Neural cell (in vitro differentiated cells): ENCODE results near the gene RTP4.

GRCh38 chr3:186901166-186901696, 29.1 kb upstream of the ST6GAL1 start:
- RAMPAGE, long total RNA, result no peak

GRCh38 chr3:186942137-186942742, 11.9 kb downstream of the ST6GAL1 start:
- RAMPAGE, long total RNA, result no peak

GRCh38 chr3:186946468-186947045, 16.2 kb downstream of the ST6GAL1 start:
- RAMPAGE, long total RNA, result no peak

DNA sequence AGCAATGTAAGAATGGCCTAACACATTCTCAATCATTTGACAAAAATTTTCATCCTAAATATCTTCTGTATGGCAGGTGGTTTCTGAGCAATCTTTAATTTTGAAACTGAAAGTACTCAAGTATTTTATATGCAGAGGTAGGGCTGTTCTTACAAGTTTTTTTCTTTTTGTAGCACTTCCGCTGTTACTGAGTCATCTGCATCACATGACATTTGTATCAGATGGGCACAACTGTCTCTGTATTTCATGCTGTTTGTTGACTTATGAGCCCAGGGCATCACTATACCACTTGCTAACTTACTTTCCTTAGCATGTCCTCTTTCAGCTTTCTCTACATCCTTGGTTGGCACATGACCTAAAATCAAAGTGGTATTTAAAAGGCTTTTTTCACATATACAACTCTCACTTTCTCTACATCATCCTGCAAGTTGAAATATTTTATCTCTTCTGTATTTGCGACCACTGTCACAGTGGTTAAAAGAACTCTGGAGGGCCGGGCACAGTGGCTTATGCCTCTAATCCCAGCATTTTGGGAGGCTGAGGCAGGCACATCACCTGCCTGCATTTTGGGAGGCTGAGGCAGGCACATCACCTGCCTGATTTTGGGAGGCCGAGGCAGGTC, 8.5 kb downstream of the RPL39L start:
- RAMPAGE, long total RNA, result no peak

- RAMPAGE, long total RNA, result no peak
These were observed at the start of gene RTP4 for GRCh38 chr3:187367882-187369084. RTP4 (plus strand) TSS chr3:187368385.

DNA sequence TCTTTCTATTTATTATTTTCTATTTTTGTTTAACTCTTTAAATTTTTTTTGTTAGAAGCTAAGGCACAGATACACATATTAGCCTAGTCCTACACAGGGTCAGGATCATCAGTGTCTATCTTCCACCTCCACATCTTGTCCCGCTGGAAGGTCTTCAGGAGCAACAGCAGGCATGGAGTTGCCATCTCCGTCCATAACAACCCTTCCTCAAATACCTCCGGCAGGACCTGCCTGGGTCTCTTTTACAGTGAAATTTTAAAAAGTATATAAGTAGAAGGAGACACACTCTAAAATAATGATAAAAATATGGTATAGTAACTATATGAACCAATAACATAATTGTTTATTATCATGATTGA, 132.5 kb downstream of the SST start:
- RAMPAGE, long total RNA, result no peak

GRCh38 chr3:187735394-187735882, 9.8 kb downstream of the BCL6 start:
- RAMPAGE, long total RNA, result no peak

DNA sequence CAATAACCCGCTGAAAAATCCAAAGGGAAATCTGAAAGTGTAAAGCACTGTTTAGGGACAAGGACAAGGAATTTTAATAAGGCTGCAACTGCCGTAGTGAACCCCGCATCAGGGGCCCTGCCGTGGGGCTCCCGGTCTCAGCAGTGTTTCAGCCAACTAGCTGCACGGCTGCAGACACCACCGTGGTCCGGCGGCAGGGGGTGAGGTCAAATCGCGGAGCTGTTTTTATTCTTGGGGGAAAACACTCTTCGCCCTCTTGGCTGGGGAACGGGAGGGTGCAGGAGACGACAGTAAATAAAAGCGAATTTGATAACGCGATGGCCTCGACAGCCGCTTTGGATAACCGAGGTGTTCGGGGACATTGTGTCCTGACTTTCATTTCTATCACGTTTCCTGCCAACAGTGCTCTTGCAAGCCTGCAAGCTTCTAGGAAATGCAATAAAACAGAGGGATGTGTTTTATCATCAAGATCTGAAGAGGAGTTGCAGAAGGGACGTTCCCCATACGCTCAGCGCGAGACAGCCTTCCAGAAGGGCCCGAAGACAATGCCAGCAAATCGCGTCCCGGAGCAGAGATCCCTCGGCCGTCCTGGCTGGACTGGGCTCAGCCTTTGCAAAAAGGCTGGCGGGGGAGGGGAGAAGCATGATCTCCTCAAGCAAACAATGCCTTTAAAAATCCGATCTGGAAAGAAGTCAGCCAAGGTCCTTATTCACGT, 5.9 kb downstream of the BCL6 start:
- RAMPAGE, long total RNA, result no peak

GRCh38 chr3:187741817-187742041, 3.5 kb downstream of the BCL6 start:
- RAMPAGE, long total RNA, result no peak

DNA sequence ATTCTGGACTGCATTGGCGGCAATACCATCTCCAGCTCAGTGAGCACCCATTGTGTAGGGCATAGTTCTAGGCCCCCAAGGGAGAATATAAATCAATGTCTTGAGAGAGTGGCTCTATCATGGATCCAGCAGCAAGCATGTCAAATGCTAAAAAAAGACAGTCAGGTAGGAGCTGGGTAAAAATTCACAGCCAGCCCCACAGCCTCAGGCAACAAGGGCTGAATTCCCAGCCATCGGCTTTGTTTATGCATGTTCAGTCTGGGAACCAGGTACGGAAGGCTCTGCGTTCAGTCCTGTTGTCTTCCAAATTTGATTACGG, 18.9 kb upstream of the BCL6 start:
- RAMPAGE, long total RNA, result no peak

DNA sequence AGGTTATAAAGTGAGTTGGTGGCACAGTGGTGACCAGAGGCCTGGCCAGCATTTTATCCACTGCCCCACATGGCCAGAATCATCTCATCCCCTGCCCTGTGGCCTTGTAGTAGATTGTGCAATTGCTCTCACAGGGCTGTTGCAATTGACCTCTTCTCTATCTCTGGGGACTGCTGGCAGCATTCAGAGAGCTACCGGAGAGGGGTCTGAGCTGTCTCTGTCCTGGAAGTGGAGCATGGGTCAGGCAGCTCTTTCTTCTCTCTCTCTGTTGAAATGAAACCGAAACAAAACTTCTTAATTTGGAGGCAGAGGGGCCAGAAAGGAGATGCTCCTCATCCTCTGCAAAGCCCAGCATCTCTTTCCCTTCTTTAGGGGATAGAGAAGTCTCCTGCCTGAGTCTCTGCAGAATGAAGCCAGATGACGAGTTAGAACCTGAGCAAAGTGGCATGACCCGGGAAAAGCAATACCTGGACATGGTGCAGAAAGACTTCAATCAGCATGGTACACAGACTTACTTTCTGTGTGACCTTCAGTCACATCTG, 144.4 kb upstream of the BCL6 start:
- RAMPAGE, long total RNA, result no peak

DNA sequence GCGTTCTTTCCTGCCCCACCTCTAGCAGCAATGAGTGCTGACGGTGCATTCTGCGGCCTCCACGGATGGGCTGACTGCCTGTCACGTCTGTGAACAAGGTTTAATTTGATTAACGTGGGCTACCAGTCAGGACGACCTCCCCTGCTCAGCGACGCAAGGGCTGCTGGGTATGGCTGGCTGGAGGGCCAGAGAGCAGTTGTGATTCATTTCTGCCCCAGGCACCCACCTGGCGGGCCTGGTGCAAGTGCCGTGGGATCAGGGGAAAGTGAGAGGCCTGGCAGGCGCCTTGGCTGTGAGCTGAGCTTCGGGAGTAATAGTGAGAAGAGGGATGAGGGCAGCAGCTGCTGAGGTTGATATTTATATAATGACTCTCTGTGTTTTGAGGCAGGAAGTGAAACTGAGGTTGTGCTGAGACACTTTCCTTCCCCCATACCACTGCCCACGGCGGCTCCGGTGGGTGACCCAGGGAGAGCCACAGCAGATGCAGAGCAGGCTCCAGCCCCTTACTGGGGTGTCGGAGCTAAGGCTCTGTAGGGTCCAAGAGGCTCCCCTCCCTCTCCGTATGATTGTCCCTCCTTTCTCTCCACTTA, 190.5 kb upstream of the BCL6 start:
- RAMPAGE, long total RNA, result no peak

DNA sequence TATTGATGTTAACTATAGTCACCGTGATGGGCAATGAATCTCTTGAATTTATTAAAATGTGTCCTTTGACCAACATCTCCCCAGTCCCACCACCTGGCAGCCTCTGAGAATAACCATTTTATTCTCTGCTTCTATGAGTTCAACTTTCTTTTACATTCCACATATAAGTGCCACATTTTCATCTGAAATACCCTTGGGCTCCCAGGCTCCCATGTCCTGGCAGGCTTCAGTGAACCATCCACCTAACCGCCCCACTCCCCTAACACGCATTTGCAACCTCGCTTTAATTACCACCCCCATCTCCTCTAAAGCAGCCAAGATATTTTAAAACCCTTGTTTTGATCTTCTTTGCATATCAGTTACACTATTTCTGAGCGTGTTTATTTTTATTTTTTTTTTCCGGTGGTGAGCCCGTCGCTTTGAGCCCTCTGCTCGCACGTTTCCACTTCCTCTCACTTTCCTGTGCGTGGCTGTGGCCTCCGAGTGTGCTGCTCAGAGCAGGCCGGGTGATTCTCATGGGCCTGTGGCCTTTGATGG, 195.5 kb upstream of the LPP start:
- RAMPAGE, long total RNA, result no peak

- RAMPAGE, long total RNA, result no peak
These were observed 111.2 kb upstream of the LPP start for GRCh38 chr3:188042860-188043071.

DNA sequence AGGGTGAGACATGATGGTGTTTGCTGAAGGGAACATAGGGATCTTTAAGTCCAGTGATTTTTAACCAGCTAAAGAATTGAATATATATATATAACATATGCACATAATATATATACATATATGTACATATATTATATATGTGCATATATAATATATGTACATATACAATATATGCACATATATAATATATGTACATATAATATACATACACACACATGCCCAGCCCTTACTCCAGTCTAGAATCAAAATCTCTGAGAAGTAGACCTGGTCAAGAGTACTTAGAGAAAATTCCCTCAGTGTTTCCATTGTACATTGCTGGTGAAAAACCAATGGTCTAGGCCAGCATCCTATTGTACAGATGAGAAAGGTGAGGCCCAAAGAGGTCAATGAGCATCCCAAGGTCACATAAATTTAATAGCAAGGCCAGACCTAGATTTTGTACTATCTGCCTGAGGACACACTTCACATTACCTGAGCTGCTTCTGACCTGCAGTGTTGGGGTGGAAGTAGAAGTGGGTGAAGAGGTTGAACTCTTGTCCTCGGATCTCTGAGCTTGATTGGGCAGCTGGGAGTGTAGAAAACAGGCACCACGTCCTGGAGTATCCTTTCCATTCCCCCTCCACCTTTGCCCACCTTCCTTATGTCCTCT, 28.8 kb downstream of the LPP start:
- RAMPAGE, long total RNA, result no peak

DNA sequence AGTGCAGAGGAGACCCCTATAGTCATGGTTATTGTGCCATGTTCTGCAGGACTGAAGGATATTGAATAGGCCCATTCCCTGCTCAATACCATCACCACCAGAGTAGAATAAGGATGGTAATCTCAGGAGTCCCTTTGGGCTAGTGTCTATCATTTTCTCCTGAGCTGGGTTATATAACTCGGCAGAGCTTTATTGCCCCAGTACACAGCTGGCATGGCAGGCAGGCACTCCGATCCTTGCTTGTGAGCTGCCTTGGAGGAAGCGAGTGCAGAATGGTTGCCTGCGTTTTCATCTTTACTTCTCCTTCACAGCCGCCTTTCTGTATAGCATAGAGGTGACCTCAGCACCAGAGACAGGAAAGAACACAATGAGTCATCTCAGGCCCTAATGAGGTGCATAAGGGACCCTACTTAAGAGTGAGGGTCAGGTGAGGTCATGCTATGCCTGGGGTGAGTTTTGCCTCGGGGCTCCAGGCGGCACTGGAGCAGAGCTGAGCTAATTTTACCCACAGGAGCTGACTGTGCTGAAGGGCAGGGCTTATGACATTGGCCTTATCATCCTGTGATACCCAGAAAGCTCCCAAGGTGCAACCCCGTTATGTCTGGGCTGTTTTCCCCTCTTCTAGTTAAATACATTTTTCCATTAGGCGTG, 43.4 kb downstream of the LPP start:
- RAMPAGE, long total RNA, result no peak

DNA sequence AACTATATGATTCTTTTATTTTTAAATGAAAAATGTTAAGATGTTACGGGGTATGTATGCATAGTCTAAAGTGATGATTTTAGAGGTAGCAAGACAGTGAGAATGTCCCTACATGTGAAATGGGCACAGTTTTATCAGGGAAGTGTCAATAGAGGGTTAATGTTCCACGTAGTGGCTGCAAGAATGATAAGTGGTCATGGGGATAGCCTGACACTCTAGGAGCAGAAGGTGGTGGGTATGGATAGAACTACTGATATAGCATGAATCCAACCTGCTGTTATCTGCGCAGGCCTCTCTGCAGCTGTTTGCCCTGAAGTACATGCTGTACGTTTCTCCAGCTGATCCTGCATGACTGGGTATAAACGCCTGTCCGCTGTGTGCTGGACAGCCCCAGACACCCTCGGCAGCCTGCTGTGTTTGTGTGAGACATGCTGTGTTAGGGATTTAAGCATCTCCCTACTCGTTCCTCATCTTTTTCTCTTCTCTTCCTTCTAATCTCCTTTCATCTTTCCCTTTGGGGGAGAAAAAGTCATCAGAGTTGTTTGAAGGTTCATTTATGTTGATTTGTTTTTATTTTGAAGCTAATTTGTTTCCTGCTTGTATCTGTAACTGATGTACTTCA, 87.1 kb downstream of the LPP start:
- RAMPAGE, long total RNA, result no peak

DNA sequence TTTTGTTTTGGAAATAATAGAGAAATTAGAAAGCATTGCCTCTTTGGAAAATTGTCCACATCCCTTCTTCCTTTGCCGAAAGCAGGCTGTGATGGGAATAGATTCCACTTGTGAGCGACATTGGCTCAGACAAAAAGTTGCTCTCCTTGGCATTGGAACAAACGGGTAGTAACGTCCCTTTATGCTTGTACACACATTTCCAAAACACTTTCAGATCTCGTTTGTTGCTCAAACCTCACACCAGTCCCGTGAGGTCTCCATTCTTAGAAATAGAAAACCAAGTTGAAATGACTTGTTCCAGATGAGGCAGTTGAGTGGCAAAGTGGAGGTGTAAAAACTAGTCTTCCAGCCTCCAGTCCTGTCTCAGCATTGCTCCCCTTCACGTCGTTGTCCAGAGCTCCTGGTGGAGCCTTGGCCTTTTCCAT, 134.2 kb downstream of the LPP start:
- RAMPAGE, long total RNA, result no peak

- RAMPAGE, long total RNA, result no peak
These were observed 185.6 kb downstream of the LPP start for GRCh38 chr3:188339346-188340132.

- RAMPAGE, long total RNA, result no peak
These were observed 205.7 kb downstream of the LPP start for GRCh38 chr3:188359682-188359952.